ENCODE data around the genes MDFIC and CAV2.

GRCh38 chr7:111198494-111199083 lies 107.7 kb downstream of the LRRN3 start:
- RRBS, result no CpG with 5 or more reads among the region's 3 CpGs

GRCh38 chr7:111710630-111711122 lies 148.4 kb upstream of the IMMP2L start:
- RRBS, result no CpG with 5 or more reads among the region's 1 CpG

DNA sequence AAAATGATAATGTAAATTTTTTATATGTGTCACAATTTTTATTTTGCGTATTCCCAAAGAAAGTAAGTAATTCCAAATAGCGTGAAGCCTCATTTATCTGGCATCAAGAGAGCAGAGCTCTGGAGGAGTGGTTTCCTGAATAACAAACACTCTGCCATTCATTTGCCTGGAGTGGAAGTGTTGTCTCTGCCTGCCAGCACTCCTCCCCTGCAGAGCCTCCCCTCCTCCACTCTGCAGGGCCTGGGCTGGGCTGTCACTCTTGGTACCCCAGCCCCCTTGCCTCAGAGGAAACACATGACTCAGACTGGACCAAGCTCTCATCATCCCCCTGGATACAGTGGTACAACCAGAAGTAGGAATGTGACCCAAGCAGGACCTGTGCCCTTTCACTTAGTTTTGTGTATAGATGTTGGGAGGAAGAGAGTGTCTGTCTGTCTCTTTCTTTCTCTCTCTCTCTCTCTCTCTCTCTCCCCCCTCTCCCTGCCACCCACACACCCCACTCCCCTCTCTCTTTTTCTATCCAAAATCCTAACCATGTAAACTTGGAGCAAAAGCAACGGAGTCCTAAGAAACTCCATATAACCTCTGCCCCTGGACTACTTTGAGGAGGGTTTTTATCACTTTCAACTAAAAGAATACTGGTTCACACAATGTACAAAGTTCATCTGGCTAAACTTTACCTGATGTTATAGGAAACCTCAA lies 44.0 kb downstream of the DOCK4 start:
- RRBS, result no CpG with 5 or more reads among the region's 3 CpGs

- RRBS, result no CpG with 5 or more reads among the region's 2 CpGs
Measured at GRCh38 chr7:112452550-112452808, 2.2 kb downstream of the IFRD1 start.

GRCh38 chr7:112985713-112986220 lies 46.1 kb upstream of the BMT2 start:
- RRBS, result no CpG with 5 or more reads among the region's 1 CpG

DNA sequence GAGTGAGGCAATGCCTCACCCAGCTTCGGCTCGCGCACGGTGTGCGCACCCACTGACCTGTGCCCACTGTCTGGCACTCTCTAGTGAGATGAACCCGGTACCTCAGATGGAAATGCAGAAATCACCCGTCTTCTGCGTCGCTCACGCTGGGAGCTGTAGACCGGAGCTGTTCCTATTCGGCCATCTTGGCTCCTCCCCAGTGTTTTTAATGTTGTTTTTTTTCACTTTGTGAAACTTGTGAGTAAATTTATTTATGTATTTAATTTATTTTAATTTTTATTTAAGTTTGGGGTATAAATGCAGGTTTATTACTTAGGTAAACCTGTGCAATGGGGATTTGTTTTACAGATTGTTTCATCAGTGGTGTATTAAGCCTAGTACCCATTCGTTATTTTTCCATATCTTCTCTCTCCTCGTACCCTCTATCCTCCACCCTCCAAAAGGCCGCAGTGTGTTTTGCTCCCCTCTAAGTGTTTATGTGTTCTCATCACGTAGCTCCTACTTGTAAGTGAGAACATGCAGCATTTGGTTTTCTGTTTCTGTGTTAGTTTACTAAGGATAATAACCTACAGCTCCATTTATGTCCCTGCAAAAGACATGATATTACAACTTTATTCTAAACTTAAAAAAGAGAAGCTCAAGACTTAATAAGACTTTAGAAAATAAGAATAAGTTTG lies 145.3 kb upstream of the SMIM30 start:
- RRBS, result no CpG with 5 or more reads among the region's 16 CpGs

- RRBS, result no CpG with 5 or more reads among the region's 5 CpGs
Measured at GRCh38 chr7:114419719-114420349, 5.2 kb downstream of the FOXP2 start.

DNA sequence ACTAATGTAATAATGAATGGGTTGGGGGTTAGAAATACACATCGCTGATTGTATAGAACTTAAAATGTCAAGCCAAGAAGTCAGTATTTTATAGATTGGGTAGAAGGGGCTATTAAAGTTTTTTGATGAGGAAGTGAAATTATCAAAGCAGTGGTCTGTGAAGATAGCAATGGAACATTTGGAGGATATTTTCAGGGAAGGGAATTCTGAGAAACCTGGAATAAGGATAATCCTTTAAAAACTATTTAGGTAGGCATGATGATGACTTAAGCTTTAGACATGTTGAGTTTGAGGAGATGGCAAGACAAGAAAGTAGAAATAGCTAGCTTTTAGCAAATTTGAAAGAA lies 126.2 kb downstream of the FOXP2 start:
- RRBS, result no CpG with 5 or more reads among the region's 1 CpG

- RRBS, result 2% methylated on average over 19 of the region's 32 CpGs
Measured at GRCh38 chr7:114921960-114922432, at the start of gene MDFIC. Gene MDFIC, plus strand, starts transcription at chr7:114922094.

DNA sequence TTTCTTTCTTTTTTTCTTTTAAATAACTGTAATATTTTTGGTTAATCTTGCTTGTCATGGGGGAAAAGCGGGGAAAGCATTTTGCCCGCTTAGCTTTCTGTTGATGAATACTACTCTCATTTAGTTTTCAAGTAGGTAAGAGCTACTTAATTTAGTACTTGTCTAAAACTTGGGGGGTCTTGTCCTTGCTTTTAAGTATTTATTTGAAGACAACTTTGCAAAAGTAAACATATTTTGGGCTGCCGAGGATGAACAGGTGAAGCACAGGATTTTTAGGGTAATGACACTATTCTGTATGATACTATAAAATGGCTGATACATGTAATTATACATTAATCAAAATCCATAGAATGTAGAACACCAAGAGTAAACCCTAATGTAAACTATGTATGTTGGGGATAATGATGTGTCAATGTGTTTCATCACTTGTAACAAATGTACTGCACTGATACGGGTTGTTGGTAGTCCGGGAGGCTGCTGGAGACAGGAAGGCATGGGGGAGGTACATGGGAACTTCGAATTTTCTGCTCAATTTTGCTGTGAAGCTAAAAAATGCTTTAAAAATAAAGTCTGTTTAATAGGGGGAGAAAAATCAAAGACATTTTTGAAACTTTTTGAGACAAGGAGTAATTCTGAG lies 1.8 kb downstream of the TES start:
- RRBS, result no CpG with 5 or more reads among the region's 6 CpGs

- RRBS, result no CpG with 5 or more reads among the region's 7 CpGs
Measured at GRCh38 chr7:116212646-116213292, 2.4 kb downstream of the TES start.

DNA sequence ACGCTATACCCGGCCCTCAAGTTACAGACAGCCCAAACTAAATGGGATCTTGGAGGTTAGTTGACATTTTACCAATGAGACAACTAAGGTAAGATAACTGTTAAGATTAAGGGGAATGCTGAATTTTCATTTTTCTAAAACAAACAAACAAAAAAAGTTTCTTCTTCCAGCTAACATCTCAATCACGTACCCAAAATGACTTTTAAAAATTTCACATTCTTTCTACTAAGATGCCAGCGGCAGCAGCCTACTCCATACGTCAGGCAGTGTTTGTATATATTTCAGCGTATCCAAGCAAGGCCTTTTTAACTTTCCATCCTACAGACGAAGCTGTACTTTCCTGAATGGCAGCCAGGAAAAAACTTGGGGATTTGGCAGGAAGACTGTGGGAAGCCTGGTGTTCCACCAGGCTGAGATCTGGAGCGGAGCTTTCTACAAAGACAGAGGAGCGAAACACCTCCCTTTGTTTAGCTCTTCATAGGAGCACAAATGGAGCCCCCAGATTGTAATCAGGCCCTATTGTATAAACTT lies 143.7 kb downstream of the TES start:
- RRBS, result no CpG with 5 or more reads among the region's 9 CpGs

- RRBS, result no CpG with 5 or more reads among the region's 2 CpGs
Measured at GRCh38 chr7:116356272-116356693, 143.3 kb upstream of the CAV2 start.

DNA sequence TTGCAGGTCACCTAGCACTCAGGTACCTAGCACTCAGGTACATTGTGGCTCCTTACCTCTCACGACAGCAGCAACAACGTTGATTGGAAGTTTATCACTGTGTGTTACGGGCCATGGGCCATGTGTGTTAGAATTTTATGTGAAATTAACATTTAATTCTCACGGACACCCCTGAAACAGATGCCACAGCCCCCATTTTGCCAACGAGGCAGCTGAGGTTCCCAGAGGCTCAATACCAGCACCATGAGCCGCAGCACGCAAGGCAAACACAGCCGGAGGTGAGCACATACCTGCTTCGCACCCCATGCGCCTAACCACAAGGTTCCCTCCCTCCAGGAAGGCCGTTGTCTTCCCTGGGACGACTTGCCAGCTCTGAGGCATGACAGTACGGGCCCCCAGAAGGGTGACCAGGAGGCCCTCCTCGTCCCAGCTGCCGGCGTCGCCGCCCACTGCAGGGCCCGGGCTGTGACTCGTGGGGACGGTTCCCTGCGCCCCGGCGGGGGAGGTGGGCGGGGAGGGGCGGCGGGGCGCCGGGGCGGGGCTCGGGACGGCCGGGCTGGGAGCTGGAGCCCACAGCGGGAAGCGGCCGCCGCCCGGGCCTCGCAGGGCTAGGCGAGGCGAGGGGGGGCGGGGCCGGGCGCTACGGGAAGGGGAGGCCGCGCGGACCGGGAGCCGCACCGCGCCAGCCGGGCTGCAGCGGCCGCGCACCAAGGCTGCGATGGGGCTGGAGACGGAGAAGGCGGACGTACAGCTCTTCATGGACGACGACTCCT lies at the start of gene CAV2:
Gene CAV2 (plus strand): TSS at position 675 of the 773 bp plus-strand sequence.
- RRBS, result 3% methylated on average over 21 of the region's 62 CpGs

DNA sequence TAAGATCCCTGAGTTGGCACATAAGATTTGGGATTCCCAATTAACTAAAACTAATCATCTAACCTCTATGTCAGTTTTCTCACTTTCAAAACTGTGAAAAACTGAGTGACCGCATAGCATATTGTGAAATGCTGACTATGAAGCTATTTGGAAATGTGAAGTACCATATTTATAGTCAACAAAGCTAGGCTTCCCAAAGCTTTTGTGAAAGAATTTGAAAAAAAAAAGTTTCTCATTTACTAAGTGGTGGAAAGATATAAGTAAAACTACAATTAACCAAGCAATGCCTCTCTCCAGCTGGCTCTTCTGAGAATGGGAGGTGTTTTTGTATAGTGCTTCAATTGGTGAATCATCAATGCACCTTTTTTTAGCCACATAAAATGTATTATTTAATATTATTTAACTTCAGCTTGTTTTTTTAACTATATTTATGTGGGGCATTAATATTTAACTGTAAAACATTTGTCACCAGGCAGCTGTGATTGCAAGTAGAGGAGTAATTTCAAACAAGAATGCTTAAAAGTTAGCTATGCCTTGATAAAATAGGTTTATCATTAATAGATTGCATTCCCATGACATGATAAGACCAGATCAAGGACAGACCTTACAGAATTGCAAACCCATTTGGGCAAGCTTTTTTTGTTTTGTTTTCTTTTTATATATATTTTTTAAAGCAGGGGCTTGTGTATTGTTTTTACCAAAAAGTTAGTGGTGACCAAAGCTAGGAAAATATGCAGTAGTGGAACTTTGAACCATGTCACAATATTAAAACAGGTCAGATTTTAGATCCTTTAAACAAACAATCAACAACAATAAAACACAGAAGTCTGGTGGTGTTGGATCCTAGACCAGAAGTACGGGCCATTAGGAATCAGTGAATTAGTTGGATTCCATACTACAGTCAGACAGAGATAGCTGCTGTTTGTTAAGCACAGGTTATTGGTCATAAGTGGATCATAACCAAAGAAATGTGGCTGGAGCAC lies 2.7 kb downstream of the CAV2 start:
- RRBS, result no CpG with 5 or more reads among the region's 2 CpGs

DNA sequence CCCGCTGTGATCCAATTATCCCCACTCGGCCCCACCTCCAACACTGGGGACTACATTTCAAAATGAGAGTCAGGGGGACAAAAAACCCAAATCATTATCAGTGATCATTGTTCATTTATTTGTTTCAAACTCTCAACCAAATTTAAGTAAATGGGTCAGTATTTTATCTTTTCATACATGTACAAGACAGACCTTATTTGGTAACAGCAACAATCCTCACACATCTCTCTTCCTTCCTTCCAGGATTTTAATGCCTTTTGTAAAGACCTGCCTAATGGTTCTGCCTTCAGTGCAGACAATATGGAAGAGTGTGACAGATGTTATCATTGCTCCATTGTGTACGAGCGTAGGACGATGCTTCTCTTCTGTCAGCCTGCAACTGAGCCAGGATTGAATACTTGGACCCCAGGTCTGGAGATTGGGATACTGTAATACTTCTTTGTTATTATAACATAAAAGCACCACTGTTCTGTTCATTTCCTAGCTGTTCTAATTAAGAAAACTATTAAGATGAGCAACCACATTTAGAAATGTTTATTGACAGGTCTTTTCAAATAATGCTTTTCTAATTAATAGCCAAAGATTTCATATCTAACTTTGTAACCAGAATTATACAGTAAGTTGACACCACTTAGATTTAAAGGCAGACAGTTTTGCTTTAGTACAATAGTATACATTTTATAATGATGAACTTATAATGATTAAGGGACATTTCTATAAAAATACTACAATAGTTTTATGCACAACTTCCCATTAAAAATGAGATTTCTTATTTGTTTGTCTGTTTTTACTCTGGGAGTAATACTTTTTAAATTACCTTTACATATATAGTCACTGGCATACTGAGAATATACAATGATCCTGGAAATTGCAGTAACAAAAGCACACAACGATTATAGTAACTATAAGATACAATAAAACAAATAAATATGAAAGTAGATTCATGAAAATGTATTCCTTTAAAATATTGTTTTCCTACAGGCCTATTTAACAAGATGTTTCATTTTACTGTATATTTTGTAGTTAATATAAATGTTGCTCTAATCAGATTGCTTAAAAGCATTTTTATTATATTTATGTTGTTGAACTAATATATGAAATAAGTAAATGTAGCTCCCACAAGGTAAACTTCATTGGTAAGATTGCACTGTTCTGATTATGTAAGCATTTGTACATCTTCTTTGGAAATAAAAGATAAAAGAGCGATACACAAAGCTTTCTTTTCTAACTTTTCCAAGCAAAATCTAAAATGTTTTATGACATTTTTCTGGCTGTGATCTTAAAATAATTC lies 6.6 kb downstream of the CAV2 start:
- RRBS, result no CpG with 5 or more reads among the region's 7 CpGs

DNA sequence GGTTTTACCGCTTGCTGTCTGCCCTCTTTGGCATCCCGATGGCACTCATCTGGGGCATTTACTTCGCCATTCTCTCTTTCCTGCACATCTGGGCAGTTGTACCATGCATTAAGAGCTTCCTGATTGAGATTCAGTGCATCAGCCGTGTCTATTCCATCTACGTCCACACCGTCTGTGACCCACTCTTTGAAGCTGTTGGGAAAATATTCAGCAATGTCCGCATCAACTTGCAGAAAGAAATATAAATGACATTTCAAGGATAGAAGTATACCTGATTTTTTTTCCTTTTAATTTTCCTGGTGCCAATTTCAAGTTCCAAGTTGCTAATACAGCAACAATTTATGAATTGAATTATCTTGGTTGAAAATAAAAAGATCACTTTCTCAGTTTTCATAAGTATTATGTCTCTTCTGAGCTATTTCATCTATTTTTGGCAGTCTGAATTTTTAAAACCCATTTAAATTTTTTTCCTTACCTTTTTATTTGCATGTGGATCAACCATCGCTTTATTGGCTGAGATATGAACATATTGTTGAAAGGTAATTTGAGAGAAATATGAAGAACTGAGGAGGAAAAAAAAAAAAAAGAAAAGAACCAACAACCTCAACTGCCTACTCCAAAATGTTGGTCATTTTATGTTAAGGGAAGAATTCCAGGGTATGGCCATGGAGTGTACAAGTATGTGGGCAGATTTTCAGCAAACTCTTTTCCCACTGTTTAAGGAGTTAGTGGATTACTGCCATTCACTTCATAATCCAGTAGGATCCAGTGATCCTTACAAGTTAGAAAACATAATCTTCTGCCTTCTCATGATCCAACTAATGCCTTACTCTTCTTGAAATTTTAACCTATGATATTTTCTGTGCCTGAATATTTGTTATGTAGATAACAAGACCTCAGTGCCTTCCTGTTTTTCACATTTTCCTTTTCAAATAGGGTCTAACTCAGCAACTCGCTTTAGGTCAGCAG lies 34.5 kb downstream of the CAV1 start:
- RRBS, result no CpG with 5 or more reads among the region's 9 CpGs

DNA sequence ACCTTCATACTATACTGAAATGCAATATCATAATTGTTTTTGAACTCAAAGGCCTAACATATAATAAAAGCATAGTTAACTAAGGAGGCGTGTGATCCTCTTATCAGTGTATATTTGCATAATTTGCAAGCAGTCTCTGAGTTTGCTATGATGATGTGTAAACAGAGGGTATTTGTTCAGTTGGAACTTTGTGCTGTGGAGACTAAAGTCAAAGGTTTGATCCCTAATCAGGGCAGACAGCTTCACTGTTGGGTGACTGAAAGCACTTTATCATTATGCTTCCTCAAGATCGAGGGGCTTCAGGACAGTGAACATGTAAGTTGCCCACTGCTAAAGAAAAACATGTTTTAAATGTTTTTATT lies 51.6 kb upstream of the CAPZA2 start:
- RRBS, result no CpG with 5 or more reads among the region's 2 CpGs